Measurements from ENCODE around the genes DNAJB11, AHSG and RTP4.

GRCh38 chr3:186413562-186414652 lies 51.9 kb upstream of the DGKG start:
- RRBS: no CpG with 5 or more reads among the region's 25 CpGs

DNA sequence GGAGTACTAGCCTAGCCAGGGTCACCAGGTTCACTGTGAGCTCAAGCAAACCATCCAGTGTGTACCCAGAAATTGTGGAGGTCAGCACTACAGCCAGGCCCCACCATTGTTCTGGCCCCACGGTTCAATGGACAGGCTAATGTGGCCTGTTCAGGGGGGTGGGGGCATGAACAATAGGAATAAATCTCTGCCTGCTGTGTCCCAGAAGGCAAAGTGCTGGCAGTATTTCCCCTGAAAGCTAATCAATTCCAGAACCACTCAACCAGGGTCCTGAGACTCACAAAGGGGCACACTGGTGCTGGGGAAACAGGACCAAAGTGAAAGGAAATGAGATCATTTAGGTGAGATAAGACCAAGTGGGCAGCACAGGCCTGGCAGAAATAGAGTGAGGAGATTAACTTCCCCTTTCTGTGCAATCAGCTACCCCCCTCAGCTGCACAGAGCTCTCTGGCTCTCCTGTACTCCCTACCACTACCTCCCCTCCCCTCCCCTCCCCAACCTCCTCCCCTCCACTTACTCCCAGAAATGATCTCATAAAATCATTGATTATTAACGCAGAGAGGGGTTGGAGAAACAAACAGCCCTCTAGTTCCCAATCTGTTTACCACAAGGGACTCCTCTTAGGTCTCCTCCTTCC lies 11.5 kb downstream of the CRYGS start:
- RRBS: no CpG with 5 or more reads among the region's 2 CpGs

GRCh38 chr3:186570124-186571253 lies at the start of gene DNAJB11:
Gene DNAJB11, plus strand, starts transcription at chr3:186570720.
- RRBS: 1% methylated on average over 20 of the region's 69 CpGs

- RRBS: 45% methylated on average over 3 of the region's 15 CpGs
Measured at GRCh38 chr3:186596666-186597335, 16.1 kb upstream of the AHSG start.

DNA sequence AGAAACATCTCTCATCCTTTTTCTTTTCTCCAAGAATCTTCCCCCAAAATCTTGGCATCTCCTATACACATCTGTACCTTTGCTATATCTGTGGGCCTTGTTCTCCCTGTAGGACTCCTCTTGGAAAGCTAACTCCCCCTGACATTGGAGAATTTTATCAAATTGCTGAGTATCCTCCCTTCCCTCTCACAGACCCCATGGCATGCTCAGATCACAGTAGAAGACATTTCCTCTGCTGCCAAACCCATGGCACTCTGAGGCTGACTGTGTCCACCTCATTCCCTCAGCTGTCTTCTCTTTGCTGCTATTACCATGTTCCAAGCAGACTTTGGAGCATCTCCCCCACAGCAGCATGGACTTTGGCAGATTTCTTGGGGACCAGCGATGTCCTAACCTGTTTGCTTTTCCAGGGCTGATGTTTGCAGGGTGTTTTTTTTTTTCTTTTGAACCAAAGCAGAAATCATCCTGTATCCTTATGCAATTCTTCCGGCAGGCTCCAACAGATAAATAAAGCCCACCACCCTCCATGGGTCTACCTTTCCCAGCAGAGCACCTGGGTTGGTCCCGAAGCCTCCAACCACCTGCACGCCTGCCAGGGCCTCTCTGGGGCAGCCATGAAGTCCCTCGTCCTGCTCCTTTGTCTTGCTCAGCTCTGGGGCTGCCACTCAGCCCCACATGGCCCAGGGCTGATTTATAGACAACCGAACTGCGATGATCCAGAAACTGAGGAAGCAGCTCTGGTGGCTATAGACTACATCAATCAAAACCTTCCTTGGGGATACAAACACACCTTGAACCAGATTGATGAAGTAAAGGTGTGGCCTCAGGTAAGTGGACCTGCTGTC lies at the start of gene AHSG:
AHSG (plus strand) TSS at position 533 of the 845 bp plus-strand sequence.
- RRBS: no CpG with 5 or more reads among the region's 7 CpGs

GRCh38 chr3:186633973-186634412 lies 6.2 kb upstream of the FETUB start:
- RRBS: no CpG with 5 or more reads among the region's 3 CpGs

- RRBS: no CpG with 5 or more reads among the region's 2 CpGs
Measured at GRCh38 chr3:186717703-186718007, 496 bp downstream of the KNG1 start.

GRCh38 chr3:186827375-186827896 lies 15.1 kb upstream of the ADIPOQ start:
- RRBS: 2% methylated on average over 20 of the region's 48 CpGs

DNA sequence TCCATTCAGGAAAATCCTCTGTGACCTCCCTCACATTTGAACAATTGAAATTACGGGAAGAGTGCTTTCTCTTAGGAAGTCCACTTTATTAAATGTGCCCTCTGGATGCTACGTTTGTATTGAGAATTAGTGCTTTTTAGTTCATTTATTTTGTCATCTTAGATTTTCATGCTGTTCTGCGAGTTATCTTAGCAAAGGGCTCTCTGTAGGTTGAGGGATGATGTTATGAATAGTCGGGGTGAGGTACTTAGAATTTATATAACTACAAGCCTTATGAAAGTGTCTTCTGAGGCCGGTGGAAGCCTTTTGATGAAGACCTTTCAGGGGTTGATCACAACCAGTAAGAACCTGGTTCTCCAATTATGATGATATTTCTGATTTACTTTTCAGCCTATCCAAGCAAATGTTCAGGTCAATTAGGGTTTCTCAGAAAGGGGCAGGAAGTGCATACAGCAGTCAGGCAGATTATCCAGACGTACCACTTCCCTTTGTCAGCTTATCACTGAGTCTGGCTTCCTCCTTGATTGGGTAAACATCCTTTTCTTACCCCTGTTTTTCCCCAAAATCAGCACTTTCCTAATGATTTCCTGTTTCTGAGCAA lies 28.6 kb downstream of the ADIPOQ start:
- RRBS: no CpG with 5 or more reads among the region's 6 CpGs

DNA sequence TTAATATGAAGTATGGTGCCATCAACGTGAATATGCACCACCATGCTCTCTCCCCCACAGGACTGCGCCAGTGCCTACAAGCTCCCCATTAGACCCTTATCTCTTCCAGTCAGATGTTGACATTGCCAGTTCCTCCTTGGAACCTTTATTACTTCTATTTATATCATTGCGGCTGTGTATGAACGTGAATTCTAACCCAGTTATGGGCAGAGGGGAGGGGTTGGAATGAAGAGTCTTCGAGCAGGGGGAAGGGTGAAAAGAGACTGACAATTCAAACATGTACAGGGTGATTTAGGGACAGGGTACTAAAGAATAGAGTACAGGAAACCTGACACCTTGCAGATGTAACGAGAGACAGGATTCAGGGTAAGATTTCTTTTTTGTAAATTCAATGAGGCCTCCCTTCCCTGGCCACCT lies 41.8 kb upstream of the ST6GAL1 start:
- RRBS: no CpG with 5 or more reads among the region's 6 CpGs

- RRBS: no CpG with 5 or more reads among the region's 1 CpG
Measured at GRCh38 chr3:186901166-186901696, 29.1 kb upstream of the ST6GAL1 start.

DNA sequence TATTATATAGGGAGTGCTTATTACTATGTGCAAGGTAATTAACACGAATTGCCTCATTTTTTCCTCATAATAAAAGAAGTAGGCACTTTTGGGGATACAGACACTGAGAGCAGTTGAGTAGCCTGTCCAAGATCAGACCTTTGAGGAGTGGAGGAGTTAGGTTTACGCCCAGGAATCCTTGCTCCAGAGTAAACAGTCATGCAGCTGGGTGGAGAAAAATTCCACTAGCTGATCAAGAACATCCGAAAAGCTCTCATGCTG lies 53.2 kb downstream of the ST6GAL1 start:
- RRBS: no CpG with 5 or more reads among the region's 3 CpGs

- RRBS: no CpG with 5 or more reads among the region's 3 CpGs
Measured at GRCh38 chr3:187186967-187187590, 10.2 kb upstream of the RTP1 start.

DNA sequence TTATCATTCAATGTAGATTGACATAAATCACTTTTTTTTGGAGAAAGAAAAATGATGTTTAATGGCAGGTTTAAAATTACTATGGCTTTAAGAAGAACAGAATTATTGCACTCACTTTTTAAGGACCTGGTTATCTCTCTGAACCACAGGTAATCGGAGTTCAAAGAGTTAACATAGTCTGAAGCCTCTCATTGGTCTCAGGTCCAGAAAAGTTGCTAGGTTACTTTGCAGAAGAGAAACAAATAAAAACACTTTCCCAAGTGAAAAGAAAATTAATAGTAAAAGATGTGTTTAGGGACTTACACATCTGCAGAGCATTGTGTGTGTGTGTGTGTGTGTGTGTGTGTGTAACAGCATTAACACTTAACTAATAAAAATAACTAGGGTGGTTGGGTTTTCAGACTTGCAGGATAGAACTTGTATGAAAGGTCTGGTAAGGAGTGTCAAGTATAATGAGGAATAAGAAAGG lies 1.1 kb downstream of the MASP1 start:
- RRBS: no CpG with 5 or more reads among the region's 1 CpG

DNA sequence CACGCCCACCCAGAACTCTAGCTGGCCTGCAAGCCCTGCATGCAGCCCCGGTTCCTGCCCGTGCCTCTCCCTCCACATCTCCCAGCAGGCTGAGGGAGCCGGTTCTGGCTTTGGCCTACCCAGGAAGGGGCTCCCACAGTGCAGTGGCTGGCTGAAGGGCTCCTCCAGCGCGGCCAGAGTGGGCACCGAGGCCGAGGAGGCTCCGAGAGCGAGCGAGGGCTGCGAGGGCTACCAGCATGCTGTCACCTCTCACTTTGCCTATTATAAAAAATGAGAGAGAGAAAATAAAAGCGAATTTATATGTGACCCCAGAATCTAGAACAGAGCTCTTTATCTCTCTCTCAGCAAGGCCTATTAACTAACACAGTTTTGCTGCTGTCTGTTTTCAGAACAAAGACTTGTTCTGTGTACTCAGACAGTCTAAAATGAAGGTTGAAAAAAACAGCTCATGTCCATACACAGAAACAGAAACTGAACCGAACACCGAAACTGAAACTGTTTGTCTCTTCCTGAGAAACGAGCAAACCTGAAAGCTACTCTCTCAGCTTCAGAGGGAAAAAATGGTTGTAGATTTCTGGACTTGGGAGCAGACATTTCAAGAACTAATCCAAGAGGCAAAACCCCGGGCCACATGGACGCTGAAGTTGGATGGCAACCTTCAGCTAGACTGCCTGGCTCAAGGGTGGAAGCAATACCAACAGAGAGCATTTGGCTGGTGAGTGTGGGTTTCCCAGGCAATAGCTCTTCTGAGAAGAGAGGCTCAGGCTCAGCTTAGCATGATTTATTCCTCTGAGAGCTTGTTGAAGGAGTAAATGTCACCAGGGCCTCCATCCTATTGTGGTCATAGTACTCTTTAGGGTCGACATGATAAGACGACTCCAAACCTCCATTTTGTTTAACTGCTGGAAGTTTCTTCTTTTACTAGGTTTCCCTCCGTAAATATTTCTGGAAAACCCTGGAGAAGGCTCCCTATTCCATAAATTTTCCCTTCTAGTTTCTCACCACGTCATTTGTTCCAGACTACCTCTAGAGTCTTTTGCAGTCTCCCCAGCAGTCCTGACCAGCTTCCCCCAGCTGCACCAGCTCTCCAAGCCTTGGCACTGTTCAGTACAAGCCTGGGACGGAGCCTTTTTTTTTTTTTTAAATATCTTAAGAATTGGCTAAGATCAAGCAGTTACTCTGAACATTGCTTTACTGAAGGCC lies at the start of gene RTP4:
RTP4 (plus strand) TSS at position 504 of the 1,203 bp plus-strand sequence.
- RRBS: no CpG with 5 or more reads among the region's 23 CpGs

GRCh38 chr3:187979481-187979993 lies 174.4 kb upstream of the LPP start:
- RRBS: no CpG with 5 or more reads among the region's 2 CpGs

DNA sequence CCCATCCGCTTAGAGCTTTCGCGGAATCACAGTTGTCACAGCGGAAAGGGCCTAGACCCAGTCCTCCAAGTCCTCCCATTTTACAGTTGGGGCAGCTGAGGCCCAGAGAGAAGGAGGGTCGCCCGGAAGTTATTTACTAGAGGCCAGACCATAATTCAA lies 466 bp downstream of the LPP start:
- RRBS: 0% methylated on average over 1 of the region's 6 CpGs

DNA sequence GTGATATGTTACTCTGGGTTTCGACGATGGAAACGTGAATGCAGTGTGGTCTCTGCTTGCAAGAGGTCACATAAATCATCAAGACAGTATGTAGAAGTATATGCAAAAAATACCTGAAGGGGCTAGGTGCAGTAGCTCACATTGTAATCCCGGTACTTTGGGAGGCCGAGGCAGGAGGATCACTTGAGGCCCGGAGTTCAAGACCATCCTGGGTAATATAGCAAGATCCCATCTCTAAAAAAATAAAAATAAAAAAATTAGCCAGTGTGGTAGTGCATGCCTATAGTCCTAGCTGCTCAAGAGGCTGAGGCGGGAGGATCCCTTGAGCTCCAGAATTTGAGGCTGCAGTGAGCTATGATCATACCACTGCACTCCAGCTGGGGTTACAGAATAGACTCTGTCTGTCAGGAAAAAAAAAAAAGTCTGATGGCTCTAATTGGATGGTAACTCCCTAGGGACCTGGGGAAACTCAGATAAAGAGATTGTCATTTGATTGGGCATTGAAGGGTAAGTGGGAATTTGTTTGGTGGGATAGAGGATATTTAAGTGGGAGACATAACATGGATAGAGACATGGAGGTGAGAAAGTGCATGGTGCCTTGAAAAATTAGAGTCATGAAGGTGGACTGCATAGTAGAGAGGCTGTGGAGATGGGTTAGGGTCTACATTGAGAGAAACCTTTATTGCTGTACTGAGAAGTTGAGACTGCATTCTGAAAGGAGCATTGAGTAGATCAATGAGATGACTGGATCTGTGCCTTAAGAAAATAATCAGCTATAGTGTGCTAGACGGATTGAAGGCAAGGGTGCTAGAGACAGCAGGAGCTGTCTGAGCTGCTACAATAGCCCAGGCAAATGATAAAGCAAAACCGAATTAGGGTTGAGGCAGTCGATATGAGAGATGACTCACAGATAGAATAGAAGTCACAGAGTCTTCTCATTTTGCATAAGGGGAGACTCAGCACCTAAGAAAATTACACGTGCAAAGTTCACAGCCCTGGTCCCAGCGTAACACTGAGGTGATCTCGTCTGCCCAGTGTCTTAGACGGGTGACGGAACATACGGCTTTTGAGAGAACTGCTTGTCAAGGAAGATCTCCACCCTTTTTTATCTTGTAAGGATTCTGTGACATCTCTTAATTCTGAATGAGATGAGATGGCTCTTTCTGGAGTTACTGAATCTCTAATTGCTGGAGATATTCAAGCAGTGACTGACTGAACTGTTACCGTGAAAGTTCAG lies 11.3 kb downstream of the LPP start:
- RRBS: no CpG with 5 or more reads among the region's 17 CpGs

- RRBS: no CpG with 5 or more reads among the region's 9 CpGs
Measured at GRCh38 chr3:188279854-188280495, 126.0 kb downstream of the LPP start.

GRCh38 chr3:188295653-188296272 lies 141.8 kb downstream of the LPP start:
- RRBS: no CpG with 5 or more reads among the region's 7 CpGs

All from pericardium (tissue), 1 donor.